AG04450 (cell line): Measurements from ENCODE around the genes EAPP and SNX6.

DNA sequence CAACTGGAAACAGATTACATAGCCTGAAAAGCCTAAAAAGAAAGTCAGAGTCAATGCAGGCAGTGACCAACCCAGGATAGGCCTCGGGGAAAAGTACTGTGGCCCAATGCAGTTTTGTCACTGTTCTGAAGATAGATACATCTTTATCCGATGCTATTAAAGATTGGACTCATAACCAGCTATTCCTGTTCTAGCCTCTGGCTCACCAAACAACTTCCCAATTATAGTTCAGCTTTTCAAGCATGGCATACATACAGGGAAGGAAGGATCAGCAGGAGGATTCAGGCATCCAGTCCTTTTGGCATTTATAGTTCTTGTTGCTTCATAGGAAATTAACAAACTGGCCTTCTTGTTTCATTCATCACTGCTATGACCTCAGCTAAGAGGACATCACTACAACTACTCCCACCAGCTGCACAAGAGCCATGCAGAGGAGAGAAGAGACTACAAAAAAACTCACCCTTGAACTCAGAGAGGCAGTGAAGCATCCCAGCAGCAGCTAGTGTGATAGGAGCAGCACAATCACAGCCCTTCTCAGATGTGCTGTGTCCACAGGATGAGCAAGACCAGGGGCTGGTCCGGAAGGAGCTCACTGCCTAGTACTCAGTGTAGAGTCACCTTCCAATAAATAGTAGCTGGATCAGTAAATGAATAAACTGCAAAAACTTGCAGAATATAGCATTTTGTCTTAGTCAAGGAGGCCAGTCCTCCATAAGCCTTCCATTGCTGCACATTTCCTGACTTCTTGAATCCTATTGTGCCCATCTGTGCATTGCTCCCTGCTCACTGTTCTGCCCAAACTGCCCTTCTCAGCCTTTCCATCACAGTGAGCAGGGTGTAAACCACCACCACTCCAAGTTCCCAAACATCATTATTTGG is 100.4 kb downstream of the SPTSSA start:
- CAGE, long polyA plus RNA: no peak
- RRBS: no CpG with 5 or more reads among the region's 3 CpGs

DNA sequence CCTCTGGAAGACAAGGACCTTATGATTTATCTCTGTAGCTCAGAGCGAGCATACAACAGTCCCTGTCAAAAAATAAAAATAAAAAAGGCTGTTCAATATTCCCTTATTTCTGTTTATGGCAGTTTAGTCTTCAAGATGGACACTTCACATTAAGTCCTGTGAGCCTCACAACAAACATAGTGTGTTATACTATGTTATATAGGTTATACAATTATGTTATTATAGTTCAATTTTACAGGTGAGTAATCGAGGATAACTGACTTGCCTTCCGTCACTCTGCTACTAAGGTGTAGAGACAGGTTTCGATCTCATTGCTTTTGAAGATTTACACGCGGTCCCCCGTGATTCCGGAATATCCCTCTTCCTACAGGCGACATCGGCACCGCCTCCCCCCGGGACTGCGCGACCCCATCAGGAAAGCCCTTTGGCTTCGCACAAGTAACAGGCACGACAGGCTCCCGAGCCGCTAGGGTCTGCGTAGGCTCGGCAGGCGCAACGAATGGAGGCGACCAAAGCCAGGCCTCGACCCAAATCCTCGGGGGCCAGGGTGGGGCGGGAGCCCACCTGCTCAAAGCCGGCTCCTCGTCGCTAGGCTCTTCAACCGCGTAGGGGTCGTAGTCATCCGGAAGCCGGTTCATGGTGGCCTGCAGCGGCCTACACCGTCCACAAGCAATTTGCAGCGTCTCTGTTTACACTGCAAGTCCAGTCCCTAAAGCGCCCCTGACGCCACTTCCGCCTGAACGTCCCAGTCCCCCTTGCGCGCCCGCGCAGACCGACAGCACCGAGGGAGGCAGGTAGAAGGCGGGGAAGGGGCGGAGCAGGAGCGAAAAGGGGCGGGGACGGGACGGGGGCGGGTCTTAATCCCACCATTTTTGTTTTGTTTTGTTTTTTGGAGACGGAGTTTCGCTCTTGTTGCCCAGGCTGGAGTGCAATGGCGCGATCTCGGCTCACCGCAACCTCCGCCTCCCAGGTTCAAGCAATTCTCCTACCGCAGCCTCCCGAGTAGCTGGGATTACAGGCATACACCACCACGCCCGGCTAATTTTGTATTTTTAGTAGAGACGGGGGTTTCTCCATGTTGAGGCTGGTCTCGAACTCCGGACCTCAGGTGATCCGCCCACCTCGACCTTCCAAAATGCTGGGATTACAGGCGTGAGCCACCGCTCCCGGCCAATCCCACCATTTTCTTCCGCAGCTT is at the start of gene EAPP:
EAPP (minus strand) TSS at position 711 of the 1,198 bp plus-strand sequence.
- CAGE, long polyA plus RNA: start-site peak on the minus strand centred at position 690 of the sequence, 84 bp wide, 782 and 690 reads in 2 replicates
- RRBS: no CpG with 5 or more reads among the region's 74 CpGs

DNA sequence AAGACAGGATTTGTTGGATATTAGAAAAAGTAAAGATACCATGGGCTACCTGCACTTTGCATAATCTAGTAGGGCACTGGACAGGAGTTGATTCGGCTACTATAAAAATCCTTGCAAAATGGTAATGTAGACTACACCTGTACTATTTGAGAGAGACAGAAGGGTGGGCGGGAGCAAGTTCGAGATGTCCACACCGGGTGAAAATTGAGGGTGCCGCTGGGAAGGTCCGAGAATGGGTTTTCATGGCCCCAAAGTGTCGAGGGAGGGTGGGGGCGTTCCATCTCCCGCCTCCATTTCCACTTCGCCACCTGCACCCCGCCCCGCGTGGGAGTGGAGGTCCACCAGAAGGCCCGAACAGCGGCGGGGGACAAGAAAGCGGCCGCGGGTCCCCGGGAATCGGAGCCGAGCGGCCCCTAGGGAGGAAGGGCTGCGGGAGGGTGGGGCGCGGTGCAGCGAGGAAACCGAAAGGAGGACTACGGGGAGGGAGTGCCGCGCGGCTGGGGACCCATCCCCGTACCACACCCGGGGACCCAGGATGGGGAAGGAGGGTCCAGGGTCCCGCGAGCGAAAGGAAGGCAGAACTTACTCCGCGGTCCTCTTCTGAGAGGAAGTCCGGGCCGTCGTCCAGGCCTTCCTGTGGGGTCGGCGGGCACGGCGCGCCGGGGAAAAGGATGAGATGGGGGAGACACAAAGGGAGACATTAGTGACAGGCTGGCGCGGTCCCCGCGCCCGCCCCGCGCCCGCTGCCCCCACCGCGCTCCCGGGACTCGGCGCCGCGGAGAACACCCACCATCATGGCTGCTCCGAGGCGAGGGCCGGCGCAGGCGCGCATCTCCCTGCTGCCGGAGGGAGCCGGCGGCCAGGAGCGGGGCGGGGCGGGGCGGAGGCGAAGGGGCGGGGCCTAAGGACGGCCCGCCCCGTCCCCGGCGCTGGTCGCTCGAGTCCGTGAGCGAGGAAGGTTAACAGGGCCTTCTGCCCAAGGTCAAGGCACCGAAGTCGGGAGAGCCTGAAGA is at the start of gene SNX6:
SNX6 (minus strand) TSS at position 828 of the 1,013 bp plus-strand sequence.
- CAGE, long polyA plus RNA: start-site peak on the minus strand centred at position 817 of the sequence, 45 bp wide, 6,056 and 6,147 reads in 2 replicates
- RRBS: 2% methylated on average over 38 of the region's 89 CpGs

DNA sequence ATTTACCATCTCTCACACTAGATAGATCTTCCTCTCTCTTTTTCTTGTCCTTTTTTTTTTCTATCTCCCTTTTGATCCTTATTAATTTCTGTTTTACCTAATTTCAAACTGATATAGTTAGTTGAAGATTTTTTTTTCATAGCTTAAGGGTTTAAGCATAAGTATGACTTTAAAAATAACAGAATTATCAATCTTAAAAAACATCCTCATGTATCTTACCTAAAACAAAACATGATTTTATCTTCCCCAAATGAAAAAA is 54.2 kb upstream of the CFL2 start:
- CAGE, long polyA plus RNA: no peak

DNA sequence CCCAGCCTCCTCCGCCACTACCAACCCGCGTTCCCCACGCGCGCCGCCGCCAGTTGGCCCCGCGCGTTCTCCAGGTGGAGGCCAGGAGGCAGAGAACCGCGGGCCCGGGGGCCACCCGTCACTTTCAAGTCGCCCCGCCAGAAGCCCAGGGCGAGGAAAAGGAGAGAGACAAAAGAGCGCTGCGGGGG is 1.0 kb downstream of the BAZ1A start:
- CAGE, long polyA plus RNA: no peak
- RRBS: 0% methylated on average over 4 of the region's 20 CpGs

- CAGE, long polyA plus RNA: no peak
- RRBS: no CpG with 5 or more reads among the region's 5 CpGs
Measured at GRCh38 chr14:35116884-35117549, 4.8 kb downstream of the PPP2R3C start.

DNA sequence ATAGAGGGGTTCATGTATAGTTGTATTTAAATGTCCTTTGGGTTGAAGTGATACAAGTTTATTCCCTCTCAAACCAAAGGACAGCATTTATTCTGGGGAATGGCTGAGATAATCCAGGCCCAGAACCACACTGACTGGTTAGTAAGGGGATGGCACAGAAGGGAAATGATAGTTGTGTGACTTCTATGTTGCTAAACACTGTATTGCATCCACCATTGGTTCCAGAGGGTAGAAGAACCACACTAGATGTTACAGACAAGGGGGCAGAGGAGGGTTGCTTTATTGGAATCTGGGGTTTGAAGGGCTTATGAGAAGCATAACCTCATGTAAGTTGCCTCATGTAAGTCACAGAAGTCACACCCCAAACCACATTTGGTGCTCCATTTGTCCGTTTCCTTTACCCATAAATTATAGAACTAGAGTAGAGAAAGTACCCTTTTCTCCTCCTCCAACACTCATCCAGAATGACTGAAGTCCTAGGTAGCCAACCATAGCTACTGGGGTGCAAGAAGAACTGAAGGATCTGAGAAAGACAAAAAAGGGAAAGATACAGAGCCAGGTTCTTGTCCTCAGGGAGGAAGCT is 5.5 kb upstream of the PSMA6 start:
- CAGE, long polyA plus RNA: no peak
- RRBS: no CpG with 5 or more reads among the region's 1 CpG

GRCh38 chr14:35292549-35293304 is 545 bp downstream of the PSMA6 start:
- CAGE, long polyA plus RNA: no peak
- RRBS: no CpG with 5 or more reads among the region's 22 CpGs

DNA sequence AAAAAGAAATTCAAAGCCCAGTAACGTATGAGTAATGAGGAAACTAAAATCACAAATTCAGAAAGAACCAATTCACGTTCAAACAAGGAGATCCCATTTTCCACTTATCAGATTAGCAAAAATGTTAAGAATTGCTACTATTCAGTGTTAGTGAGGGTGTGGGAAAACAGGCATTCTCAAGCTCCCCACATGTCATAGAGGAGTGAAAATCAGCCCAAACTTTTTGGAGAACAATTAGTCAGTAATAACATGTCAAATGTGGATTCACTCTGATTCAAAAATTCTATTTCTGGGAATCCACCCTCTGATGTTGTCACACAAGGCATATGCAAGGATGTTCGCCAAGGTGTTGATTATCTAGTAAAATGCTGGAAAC is 48.0 kb downstream of the NFKBIA start:
- CAGE, long polyA plus RNA: no peak
- RRBS: no CpG with 5 or more reads among the region's 3 CpGs

GRCh38 chr14:35402951-35403529 is 1.5 kb downstream of the NFKBIA start:
- CAGE, long polyA plus RNA: no peak
- RRBS: no CpG with 5 or more reads among the region's 9 CpGs

DNA sequence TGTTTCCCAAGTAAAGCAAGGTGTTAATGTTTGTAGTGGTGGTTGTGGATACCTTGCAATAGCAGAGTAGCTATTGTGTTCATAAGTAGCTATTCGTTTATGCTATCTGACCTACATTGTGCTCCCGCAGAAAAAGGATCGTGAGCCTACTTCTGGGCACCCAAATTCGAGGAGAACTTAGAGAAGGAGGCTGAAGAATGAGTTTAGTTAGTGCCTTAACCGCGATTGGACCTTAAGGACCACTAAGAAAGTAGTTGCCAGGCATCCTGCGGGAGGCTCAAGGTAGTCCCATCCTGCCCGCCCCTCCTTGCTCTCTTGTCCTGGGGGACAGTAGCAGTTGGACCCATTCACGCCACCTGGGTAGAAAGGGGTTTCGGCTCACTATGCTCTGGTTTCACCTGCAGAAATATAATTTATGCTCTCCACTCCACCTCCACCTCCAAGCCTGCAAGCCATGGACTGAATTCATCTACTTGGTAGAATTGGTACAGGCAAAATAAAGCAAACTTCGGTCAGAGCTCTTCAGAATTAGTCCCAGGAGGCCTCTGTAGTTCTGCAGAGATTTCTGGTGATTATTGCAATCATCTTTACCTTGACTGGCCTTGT is 1.1 kb upstream of the NFKBIA start:
- CAGE, long polyA plus RNA: no peak
- RRBS: no CpG with 5 or more reads among the region's 11 CpGs

DNA sequence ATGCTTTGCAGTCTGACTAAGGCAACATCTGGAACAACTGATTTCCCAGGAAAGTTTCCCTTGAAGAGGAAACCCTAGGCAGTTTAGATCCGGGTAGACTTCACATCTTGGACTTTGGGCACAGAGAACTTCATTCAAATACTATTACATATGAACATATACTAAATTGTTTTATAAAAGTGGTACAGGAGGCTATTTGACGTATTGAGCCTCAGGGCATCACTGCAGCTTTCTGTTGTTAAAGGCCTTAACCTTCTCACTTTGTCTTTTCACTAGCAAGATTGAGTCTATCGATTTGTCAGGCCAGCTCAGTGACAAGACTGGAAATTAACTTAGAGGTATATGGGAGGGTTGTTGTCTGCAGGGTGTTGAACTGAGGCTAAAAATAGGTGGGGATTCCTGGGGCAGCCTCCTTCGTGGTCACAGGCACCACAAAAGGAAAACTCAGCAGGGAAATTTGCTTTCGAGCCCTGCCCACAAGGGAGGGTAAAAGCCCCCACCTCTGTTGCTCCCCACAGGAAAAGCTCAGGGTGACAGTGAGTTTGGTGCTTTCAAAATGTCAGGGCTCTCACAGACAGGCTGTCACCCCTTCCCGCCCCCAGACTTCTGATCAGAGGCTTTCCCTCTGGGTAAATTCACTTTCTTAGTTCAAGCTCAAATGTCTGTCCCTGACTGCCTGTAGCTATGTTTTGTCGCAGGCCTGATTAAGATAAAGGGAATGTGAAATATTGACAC is 11.5 kb upstream of the NFKBIA start:
- CAGE, long polyA plus RNA: no peak
- RRBS: no CpG with 5 or more reads among the region's 7 CpGs

GRCh38 chr14:35714982-35715795 is 93.9 kb downstream of the RALGAPA1 start:
- CAGE, long polyA plus RNA: no peak
- RRBS: no CpG with 5 or more reads among the region's 2 CpGs

- CAGE, long polyA plus RNA: no peak
- RRBS: no CpG with 5 or more reads among the region's 1 CpG
Measured at GRCh38 chr14:35834731-35835170, 8.6 kb downstream of the BRMS1L start.

GRCh38 chr14:35861135-35861684 is 35.1 kb downstream of the BRMS1L start:
- CAGE, long polyA plus RNA: no peak
- RRBS: no CpG with 5 or more reads among the region's 2 CpGs

DNA sequence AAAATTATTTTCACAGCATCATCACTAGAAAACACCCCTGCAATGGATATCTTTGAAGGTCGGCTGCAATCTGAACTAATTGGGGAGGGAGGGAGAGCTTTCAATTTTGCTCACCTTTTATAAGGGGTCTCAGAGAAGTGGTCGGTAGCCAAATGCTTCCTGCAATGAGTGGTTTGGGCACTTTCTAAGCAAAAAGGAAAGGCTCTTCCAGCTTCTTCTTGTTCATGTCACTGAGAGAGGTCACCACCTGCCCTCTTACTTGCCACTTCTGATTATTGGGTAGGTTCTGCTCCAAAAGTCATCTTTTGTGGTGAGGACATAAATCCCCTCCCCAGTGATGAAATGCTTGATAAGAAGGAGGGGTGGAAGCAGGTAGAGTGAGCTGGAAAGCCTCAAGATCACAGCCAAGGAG is 103.0 kb downstream of the MBIP start:
- CAGE, long polyA plus RNA: no peak
- RRBS: no CpG with 5 or more reads among the region's 2 CpGs

- CAGE, long polyA plus RNA: no peak
- RRBS: no CpG with 5 or more reads among the region's 30 CpGs
Measured at GRCh38 chr14:36271947-36272951, 48.2 kb downstream of the MBIP start.

- CAGE, long polyA plus RNA: no peak
- RRBS: no CpG with 5 or more reads among the region's 16 CpGs
Measured at GRCh38 chr14:36508877-36509704, 10.9 kb downstream of the NKX2-1 start.

DNA sequence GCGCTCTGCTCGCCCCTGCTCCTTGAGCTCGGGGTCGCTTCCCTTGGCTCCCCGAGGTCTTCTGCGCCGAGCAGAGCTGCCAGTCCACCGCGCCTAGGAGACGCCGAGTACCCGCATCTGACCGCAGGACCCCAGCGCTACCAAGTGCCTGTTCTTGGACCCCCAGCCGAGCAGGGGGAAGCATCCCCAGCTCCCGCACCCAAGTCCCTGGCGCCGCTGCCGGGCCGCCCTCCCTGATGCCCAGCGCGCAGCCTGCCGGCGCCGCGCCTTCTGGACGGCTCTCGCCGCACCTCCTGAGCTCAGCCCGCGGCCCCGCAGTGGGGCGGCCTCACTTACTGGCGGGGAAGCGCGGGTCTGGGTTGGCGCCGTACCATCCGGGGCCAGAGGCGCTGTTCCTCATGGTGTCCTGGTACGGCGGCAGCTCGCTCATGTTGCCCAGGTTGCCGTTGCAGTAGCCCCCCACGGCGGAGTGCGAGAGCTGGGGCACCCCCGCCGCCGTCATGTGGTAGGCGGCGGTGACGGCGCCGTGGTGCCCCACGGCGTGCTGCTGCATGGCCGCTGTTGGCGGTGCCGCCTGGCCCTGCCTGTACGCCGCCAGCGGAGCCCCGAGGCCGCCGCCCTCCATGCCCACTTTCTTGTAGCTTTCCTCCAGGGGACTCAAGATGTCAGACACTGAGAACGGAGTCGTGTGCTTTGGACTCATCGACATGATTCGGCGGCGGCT is 1.2 kb downstream of the NKX2-1 start:
- CAGE, long polyA plus RNA: no peak
- RRBS: 4% methylated on average over 16 of the region's 72 CpGs

- CAGE, long polyA plus RNA: no peak
- RRBS: no CpG with 5 or more reads among the region's 4 CpGs
Measured at GRCh38 chr14:37027037-37027621, 145.3 kb downstream of the SLC25A21 start.